Jejunum (tissue), 1 donor: ENCODE data around the genes THEG, POLRMT and ARID3A.

- PRO-cap = no peak
Measured at GRCh38 chr19:294449-294958, 3.3 kb upstream of the PLPP2 start.

DNA sequence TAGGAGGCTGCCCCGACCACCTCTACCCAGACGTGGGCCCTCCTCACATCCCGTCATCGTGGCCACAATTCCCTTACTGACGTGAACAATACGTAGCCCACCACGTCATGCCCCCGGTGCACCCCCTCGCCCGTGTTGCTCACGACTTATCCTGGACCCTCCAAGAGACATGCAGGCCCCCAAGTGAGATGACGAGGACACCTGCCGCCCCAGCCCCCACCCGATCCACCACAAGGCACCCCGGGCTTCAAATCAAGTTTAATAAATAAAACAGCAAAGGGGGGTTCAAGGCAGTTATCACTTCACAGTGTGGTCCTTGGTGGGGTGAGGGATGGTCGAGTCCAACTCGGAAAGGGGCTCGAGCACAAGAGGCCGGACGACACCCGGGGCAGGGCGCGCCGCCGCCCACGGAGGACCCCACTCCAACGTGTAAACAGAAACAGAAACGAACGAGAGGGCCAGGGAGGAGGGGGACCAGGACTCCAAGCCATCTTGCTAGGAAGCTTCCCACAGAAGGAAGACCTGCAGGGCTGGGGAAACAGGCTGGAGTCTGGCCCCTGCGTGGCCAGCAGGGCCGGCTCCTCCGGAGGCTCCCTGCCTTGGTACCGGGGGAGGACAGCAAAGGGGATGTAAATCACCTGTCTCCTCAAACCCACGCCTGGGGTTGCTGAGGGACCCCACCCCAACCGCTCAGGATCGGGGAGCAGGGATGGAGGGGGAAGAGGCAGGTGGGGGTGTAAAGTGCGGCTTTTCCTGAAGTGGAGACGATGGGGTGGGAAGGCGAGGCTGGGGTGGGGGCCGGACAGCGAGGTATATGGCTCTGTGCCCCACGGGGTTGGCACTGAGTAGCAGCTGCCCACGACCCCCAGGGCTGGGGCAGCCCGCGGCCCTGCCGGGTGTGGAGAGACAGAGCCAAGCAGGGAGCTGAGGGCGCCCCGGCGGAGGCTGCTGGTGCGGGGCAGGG, 14.4 kb upstream of the PLPP2 start:
- PRO-cap = no peak

GRCh38 chr19:309851-310565, 18.8 kb upstream of the PLPP2 start:
- PRO-cap = no peak

GRCh38 chr19:310566-311303, 19.5 kb upstream of the PLPP2 start:
- PRO-cap = no peak

- PRO-cap = no peak
Measured at GRCh38 chr19:327789-328383, 16.7 kb downstream of the MIER2 start.

DNA sequence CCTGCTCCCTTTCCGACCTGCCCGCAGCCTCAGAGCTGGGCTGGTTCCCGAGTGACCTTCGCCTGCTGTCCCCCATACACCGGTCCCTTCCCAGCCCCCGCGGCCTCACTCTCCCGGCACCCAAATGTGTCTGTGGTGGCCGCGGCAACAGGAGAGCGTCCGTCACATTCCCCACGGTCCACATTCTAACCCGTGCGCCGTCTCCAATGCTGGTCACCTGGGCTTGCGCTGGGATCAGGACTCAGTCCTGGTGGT, at the start of gene THEG:
TSS of gene THEG (minus strand) at position 132 of the 255 bp plus-strand sequence.
- PRO-cap = no peak

DNA sequence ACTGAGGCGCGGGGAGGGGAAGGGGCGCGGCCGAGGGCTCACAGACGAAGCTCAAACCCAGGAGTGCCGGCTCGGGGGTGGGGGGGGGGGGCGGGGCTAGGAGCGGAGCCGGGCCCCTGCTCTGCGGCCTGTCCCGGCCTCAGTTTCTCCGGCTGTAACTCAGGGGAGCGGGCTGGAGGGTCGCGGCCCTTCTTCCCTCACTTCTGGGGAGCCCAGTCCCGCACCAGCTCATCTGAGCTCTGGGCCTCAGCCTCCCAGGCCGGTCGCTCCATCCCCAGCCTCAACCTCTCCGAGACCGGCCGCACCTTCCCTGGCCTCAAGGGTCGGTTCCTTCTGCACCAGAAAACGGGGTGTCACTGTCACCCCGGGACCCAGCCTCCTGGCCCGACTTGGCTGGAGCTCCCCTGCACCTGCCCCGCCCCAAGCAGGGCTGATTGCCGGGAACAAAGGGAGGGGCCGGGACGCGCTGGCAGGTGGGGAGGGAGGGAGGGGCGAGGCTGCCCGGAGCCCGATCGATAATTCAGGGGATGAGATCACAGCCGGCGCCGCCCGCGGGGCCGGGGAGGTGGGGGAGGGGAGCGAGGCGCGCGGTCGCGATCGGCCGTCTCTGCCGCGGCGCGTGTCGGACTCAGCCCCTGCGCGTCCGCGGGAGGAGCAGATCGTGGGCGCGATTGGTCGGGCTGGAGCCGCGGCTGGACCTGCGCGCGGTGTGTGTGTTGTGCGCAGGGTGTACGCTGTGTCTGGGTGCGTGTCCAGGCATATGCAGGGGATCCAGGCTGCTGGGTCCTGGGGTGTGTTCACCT, 876 bp upstream of the SHC2 start:
- PRO-cap = bidirectional peak, plus-strand start at position 563 of the sequence, minus-strand start at position 381 of the sequence

DNA sequence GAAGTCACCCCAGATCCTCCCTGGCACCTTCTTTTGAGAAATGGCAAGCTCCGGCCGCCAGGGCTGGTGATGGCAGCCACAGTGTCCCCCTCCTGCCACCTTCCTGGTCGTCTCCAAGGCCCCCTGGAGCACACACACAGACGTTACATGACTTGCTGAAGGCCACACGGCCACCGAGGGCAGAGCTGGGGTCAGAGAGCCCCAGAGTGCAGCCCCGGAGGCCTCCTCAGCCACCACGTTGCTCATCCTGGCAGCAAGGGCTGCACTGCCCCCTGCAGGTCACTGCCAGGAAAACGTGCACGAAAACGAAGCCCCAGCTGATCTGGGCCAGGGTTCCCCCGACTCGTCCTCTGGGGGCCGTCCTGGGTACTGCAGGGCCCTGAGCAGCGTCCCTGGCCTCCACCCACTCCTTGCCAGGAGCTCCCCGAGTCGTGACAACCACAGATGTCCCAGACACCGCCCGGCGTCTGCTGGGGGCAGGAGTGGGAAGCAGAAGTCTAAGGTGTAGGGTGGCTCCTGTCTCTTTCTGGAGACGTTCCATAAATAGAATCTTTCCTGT, 3.3 kb downstream of the TPGS1 start:
- PRO-cap = unidirectional peak, plus-strand start at position 416 of the sequence

- PRO-cap = no peak
Measured at GRCh38 chr19:541775-542252, 2.0 kb upstream of the GZMM start.

- PRO-cap = bidirectional peak, plus-strand start at chr19:633763, minus-strand start at chr19:633537
Measured at GRCh38 chr19:633251-634040, at the start of gene POLRMT. Gene POLRMT, minus strand, starts transcription at chr19:633537.

- PRO-cap = no peak
Measured at GRCh38 chr19:646103-646823, 6.6 kb downstream of the FGF22 start.

DNA sequence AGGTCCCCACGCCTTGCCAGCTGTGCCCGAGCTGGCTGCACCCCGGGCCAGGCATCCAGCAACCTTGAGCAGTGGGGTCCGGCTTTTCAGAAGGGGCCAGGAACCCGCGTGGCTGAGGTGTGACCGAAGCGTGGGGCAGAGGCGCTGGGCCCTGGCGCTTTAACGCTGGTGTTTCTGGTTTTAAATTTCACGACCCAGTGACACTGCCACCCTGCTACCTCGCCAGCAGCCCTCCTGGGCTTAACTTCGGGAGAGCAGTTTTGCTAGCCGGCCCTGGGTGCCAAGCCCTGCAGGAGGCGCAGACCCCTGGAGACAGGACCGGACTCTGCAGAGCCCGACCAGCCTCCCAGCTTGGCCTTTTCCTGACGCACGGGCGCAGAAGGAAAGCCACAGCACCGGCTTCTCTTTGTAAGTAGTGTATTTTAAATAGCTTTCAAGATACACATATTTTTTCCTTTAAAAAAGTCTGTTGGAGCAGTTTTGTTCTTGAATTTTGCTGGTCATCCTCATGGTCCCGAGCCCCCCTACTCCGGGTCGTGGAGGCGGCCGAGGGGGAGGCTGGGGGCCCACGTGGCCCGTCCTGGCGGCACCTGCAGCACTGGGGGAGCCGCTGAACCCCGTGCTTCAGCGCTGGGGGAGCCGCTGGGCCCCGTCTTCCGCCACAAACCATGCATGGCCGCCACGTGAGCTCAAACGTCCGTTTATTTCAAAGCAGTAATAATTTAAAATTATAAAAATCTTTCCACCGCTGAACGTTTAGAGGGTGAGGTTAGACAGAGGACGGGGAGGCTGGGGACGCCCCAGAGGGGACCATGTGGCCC, 7.7 kb downstream of the FGF22 start:
- PRO-cap = no peak

DNA sequence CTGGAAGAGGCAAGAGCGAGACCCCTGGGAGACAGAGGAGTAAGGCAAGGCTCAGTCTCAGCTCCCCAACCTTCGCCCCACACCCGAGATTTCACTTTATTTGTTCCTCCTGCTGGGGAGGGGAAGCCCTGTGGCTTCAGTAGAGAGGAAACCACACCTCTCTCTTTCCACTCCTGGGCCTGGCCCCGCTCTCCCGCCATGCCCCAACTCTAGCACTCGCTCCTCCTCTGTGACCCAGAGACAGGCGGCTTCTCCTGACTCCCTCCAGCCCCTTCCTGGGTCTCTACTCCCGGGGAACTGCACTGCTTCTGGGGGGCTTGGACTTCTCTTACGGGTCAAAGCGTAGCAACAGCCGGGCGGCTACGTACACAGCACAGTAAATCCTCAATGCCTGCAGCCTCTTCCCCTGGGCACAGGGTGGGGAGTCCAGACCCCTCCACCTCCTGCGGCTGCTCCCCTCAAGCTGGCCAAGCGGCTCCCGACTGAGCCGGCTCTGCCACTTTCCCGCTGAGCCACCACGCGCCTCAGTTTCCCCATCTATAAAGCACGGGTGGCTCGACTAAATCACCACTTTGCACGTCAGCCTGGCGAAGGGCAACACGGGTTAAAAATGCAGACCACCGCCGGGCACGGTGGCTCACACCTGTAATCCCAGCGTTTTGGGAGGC, 1.5 kb downstream of the RNF126 start:
- PRO-cap = bidirectional peak, plus-strand start at position 215 of the sequence, minus-strand start at position 85 of the sequence

DNA sequence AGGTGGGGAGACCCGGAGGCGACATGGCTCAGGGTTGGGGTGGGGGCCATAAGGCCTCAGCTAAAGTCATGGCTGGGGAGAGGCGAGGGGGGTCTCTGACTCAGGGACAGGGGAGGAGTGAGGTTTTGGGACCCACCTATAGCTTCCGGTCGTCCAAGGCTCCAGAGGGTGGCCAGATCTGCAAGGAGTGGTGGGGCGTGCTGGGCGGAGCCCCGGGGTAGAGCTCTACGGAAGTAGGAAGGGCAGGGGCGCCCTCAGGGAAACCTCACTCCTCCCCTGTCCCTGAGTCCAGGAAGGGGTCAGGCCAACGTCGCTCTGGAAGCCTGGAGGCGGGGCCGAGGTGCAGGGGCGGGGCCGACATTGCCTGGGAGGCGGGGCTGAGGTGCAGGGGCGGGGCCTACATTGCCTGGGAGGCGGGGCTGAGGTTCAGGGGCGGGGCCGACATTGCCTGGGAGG, 5.2 kb upstream of the PALM start:
- PRO-cap = no peak

GRCh38 chr19:751494-752266, 768 bp downstream of the MISP start:
- PRO-cap = bidirectional peak, plus-strand start at chr19:752095, minus-strand start at chr19:751768

- PRO-cap = unidirectional peak, plus-strand start at chr19:779210
Measured at GRCh38 chr19:778702-779416, 18.4 kb upstream of the PTBP1 start.

- PRO-cap = unidirectional peak, minus-strand start at chr19:798809
Measured at GRCh38 chr19:798080-799060, 1.1 kb downstream of the PTBP1 start.

GRCh38 chr19:804491-804775, 7.2 kb downstream of the PTBP1 start:
- PRO-cap = no peak

- PRO-cap = no peak
Measured at GRCh38 chr19:870530-870917, 11.1 kb downstream of the CFD start.

DNA sequence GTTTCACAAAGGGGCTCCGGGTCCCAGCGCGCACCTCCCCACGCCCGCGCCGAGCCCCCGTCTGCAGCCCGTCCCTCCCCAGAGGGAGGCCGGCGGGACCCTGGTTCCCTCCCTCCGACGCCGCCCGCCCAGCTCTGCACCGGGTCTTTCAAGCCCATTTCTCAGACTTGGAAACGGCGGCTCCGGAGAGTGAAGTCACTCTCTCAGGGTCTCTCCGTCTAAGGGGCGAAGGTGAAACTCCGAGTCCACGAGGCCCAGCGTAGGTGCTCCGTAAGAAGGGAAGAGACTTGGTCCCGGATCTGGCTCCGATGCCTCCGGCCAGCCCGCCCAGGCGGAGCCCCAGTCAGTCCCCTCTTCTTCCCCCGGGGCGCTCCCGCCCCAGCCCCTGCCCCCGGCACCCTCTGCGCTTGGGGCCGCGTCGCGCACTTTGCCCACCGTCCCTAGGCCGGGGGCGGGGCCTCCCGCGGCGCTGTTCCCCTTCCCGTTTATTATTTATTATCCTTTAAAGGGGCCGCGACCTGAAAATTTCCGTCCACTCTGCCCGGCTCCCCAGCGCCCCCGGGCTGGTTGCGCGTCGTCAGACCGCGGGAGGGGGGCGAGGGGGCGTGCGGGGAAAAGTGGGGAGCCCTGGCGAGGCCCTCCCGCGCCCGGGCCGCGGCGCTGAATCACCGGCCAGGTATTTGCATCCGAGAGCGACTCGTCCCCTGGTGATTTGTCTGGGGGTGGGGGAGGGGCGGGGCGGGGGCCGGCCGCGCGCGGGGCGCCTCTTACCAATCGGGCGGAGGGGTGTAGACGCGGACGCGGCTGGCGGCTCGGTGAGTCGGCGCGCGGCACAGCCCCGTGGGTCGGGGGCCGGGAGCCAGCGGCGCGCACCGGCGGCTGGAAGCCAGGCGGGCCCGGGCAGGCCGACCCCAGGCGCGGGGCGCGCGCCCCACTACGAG, at the start of gene ARID3A:
TSS of gene ARID3A (plus strand) at position 791 of the 941 bp plus-strand sequence.
- PRO-cap = bidirectional peak, plus-strand start at position 505 of the sequence, minus-strand start at position 383 of the sequence; bidirectional peak, plus-strand start at position 791 of the sequence, minus-strand start at position 714 of the sequence